Fibroblast of villous mesenchyme (primary cell): ENCODE measurements around the genes C4B, AGER and HLA-DQB2.

DNA sequence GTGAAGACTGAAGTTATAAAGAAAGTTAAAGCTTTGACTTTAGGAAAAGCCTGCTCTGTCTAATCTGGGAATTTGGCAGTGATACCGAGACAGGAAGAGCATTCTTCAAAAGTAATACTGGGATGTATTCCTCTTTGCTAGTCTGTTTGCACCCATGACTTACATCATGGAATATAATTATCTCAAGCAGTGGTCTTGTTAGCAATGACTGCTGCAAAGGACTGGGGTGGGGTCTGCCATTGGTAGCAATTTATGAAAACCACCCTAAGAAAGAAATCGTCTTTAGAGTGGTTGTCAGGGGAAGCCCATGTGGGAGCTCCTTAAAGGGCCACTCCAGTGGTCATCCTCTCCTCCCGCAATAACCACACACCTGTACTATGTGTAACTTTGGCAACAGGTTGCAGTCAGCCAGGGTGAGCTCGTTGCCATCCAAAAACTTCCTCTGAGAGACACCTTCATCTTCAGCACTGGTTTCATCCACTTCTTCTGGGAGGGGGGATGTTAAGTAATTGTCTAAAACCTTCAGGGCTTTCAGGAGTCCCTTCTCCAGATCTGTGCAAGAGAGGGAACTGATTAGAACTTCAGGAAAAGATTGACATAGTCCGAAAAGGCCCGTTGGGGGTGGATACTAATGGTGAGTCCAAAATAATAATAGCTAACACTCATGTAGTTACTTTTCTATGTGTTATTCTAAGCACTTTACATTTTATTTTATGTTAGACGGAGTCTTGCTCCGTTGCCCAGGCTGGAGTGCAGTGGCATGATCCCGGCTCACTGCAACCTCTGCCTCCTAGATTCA lies 2.9 kb upstream of the DDAH2 start:
- CAGE, long polyA plus RNA: no peak

- CAGE, long polyA plus RNA: no peak
Observed at GRCh38 chr6:31760959-31761474, 1.4 kb upstream of the SAPCD1 start.

DNA sequence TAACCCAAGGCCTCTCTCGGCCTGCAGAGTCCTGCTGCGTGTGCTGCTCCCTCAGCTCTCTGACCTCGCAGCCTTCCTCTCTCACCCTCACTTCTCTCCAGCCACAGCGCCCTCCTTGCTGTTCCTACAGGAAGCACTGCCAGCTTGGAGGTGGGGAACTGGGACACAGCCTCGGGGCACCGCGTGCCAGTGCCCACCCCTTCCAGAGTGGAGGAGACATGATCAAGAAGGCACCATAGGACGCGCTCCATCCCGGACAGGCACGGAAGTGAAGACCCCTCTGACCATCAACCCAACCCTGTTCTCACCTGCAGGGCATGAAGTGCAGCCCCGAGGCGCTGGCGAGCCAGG lies 1.5 kb downstream of the VWA7 start:
- CAGE, long polyA plus RNA: no peak

- CAGE, long polyA plus RNA: no peak
Observed at GRCh38 chr6:31821250-31821606, 5.9 kb downstream of the HSPA1A start.

GRCh38 chr6:31880343-31880601 lies 1.5 kb upstream of the SLC44A4 start:
- CAGE, long polyA plus RNA: no peak

DNA sequence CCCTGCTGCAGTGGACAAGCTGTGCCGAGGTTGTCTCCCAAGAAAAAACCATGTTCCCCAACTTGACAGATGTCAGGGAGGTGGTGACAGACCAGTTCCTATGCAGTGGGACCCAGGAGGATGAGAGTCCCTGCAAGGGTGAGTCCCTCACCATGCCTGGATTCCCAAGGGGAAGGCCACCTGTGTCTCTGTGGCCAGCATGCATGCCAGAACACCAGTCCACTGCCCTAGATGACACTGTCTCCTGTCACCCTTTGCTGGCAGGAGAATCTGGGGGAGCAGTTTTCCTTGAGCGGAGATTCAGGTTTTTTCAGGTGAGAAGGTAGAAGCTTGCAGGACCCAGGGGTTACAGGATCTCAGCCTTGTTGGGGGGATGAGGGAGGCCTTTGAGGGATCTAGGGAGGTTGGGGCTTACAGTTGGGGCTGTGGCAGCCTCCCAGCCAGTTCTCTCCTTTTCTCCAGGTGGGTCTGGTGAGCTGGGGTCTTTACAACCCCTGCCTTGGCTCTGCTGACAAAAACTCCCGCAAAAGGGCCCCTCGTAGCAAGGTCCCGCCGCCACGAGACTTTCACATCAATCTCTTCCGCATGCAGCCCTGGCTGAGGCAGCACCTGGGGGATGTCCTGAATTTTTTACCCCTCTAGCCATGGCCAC lies 1.1 kb upstream of the CFB start:
- CAGE, long polyA plus RNA: no peak

DNA sequence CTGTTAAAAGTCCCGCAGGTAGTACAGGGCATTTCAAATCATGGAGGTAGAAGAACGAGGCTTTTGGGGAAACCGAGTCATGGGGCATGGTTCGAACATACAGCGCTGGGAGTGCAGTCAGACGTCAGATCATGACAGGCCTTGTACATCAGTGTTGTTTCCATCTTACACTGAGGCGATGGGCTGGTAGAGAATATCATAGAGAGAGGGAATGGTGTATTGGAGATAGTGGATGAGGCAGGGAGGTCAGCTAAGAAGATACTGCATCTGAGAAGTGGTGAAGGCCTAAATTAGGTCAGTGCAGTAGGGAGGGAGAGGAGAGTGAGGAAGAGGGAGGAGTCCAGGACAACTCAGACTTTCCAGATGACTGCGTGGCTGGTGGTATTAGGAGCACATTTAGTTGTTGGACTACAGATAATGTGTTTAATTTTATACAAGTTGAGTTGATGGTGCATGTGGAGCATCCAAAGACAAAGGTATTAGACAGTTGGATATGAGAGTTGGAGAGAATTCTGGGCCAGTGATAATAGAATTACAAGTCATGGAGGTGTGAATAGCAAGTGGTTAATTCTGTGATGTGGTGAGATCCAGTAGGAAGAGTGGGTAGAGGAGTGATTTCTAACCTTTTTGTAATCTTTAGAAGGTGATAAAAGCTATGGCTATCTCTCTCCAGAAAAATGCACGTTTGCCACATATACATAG lies 890 bp downstream of the STK19 start:
- CAGE, long polyA plus RNA: no peak

DNA sequence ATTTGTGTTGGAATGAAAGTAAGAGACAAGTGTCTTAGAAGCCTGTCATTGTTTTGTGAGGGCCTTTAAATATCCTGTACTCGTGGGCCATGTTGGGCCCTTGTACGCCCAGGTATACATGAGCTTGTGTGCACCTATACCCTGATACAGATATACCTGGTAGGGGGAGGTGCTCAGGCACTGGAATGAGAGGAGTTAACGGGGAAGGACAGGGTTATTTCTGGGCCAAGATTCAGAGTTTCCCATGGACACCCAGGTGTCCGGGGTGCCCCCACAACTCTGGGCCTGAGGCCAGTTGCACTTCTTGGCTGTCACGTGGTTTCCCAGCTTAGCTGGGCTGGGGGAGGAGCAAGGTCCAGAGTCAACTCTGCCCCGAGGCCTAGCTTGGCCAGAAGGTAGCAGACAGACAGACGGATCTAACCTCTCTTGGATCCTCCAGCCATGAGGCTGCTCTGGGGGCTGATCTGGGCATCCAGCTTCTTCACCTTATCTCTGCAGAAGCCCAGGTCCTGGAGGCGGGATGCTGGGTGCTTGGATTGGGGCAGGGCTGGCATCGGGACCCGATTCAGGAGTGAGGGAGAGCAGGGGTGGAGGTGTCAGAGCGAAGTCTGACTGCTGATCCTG lies at the start of gene C4B:
Gene C4B, plus strand, starts transcription at position 391 of the 624 bp plus-strand sequence.
- CAGE, long polyA plus RNA: no peak

DNA sequence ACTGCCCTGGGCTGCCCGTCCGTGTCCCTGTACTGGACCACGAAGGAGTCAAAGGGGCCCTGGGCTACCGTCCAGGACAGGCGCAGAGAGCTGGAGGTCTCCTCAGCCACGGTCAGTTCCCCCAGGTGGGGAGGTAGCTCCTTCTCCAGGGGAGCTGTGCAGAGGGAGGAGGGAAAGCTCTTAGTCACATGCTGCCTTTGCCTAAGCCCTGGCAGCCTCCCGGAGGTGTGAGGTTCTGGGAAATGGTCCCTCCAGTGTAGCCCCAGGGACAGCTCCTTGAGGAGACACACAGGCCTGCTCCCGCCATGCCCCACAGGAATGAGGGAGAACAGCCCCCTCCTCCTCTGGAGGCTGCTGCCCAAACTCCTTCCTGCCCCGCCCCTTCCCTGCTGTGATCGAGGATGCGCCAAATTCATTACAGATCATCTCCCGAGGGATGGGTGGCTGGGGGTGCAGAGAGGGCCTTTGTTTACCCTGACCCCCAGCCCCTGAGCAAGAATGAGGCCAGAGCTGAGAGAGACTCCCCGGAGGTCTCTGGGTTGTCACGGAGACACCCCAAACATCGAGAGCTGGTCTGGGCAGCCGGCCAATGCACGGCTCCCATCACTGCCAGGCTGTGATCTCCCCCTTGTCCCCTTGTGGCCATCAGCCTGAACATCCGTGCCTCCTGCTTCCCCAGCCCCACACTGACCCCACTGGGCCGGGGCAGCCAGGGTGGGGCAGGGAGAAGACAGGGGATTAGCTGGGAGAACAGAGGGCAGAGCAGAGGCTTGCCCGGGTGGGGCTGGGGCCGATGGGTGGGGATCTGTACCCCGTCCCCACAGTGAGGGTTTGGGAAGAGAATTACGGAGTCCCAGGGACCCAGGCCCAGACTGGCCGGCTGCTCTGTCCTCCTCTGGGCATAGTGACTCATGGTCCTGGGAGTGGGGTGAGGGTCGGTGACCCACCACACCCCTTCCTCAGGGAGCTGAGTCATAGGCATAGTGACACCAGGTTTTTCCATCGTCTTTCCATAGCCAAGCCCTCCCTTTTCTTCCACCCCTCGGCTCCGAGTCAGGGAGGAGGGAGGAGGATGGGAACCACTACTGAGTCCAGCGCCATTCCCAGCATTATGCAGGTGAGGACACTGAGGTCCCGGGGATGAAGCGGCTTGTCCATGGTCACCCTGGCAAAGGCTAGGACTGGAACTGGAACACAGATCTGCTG lies 8.5 kb downstream of the CYP21A2 start:
- CAGE, long polyA plus RNA: no peak

GRCh38 chr6:32163478-32163965 lies 873 bp upstream of the EGFL8 start:
- CAGE, long polyA plus RNA: no peak

DNA sequence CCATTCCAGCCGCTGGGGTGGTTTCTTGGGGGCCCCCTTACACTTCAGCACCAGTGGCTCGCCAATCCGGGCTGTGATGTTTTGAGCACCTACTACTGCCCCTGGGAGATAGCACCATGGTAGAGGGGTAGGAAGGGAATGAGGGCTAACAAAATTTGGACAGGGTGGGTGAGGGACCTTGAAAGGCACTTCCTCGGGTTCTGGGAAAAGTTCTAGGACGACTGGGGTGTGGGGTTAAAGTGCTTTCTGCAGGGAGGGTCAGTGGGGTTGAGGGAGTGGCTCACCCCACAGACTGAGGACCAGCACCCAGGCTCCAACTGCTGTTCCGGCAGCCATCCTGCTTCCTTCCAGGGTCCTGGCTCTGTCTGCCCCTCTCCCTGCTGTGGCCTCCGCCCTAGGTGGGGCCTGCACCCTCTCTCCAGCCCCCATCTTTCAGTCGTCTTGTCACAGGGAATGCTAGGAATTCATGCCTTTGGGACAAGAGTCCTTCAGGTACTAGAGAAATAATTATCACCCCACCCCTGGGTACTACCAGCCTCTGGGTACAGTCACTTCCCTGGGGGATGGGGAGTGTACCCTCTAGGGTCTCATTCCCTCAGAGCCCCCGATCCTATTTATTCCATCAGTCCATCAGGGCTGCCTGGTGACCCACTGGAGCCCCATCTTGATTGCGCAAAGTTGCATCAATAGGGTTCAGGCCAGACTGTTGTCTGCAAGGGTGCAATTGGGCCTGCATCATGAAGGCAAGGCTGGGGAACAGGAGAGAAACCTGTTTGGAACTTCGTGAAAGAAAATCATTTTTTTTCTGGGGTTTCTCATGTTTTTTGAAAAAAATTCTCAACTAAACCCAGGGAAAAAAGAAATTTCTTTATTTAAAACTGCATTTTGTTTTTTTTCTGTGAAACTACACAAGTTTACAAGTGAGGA lies at the start of gene AGER:
Gene AGER, minus strand, starts transcription at position 367 of the 927 bp plus-strand sequence.
- CAGE, long polyA plus RNA: no peak

GRCh38 chr6:32393553-32394003 lies 13.4 kb downstream of the BTNL2 start:
- CAGE, long polyA plus RNA: no peak

- CAGE, long polyA plus RNA: no peak
Observed at GRCh38 chr6:32473398-32474127, 33.9 kb downstream of the HLA-DRA start.

DNA sequence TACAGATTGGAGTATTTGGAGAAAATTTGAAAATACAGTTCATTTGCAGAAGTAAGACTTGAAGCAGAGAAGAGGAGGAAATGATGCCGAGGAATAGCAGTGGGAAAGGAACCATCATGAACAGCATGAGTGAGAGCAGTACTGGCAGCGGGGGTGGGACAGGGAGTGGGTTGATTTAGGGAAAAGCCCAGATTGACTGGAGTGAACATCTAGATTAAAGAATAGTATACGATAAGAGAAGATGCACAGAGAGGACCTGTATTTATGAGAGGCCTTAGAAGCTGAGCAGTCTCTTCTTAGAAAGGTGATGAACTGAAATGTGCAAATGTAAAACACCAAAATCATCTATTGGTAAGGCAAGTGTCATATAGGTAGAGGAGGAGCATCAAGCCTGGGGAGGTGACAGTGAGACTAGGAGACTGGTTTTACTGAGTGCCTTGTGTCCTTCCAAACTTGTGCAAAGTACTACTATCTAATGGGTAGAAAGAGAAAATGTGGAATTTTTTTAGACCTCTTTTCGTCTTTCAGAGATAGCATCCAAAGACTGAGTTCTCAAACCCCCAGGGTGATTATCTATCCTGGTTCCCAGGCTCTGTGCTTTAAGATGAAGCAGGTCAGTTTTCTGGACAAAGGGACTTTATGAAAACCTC lies 18.0 kb upstream of the HLA-DRB1 start:
- CAGE, long polyA plus RNA: no peak

- CAGE, long polyA plus RNA: no peak
Observed at GRCh38 chr6:32761508-32762210, 1.7 kb downstream of the HLA-DQB2 start.

DNA sequence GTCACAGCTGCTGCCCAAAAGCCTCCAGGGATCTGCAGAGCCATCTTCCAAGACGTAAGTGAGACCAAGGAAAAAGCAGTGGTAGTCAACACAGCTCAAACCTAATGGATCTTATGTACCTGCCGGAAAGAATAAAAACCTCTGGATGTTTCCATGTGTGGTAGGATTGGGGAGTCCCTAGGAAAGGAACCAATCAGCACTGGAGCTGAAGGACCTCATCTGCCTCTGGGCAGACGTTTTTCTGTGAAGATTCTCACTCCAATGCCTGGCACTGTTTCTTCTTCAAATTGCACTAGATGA lies at the start of gene HLA-DQB2:
Gene HLA-DQB2, minus strand, starts transcription at position 106 of the 300 bp plus-strand sequence.
- CAGE, long polyA plus RNA: no peak

DNA sequence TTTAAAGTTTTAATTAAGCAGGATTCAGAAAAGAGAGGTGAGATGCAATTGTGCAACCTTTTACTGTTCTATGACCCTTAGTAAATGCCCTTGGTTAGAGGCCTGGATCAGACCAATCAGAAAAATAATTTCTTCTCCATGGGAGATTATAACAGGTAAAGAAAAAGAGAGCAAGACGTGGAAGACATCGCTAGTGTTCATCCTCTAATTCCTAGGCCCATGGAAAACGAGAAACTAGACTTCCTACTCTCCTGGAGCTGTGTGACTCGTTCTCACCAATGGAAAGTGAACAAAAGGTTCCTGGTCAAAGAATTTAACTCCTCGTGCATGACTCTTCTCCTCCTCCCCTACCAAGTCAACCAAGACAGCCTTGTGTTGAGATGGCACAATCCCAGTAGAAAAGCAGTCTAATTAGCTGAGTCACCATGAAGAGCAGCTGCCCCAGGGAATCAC lies 2.7 kb upstream of the HLA-DOB start:
- CAGE, long polyA plus RNA: no peak

DNA sequence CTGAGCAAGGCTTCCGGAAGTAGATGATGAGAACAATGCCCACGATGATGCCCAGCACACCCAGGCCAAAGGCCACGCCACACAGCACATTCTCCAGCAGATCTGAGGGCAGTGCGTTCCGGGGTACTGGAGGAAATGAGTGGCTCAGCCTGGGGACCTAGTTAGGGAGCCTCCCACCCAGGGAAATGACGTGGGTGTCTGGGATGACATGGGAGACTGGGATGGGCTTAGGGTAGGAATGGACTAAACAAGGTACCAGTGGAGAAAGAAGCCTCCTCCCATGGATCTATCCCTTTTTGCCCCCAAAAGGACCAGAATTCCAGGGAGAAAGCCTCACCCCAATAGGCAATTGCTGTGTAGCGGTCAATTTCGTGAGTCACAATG lies 3.6 kb downstream of the HLA-DMA start:
- CAGE, long polyA plus RNA: no peak

DNA sequence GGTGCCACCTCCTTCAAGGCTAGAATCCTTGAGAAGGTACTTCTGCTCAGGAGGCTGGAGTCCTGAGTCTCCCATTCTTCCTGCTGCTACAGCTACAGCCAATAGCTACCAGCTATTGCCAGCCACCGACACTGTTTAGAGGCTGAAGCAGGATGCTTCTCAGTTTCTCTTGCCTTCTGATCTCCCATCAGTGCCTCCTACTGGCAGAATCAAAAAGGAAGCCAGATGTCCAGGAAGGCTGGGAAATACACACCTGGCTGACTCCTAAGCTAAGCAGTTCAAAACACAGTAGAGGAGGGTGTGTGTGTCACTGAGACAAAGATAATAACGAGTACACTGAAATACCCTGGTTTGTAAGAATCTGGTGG lies 2.1 kb upstream of the HLA-DMA start:
- CAGE, long polyA plus RNA: no peak

GRCh38 chr6:32966967-32967927 lies 1.1 kb upstream of the BRD2 start:
- CAGE, long polyA plus RNA: no peak